H1 (cell line): ENCODE measurements around a stretch of chr21.

- RRBS = no CpG with 5 or more reads among the region's 15 CpGs
CAGE:
- cytosol, long polyA plus RNA = no peak
- long polyA plus RNA = no peak
- nucleus, long polyA plus RNA = no peak
These were observed 104.9 kb downstream of the ETS2 start for GRCh38 chr21:38910263-38911345.

DNA sequence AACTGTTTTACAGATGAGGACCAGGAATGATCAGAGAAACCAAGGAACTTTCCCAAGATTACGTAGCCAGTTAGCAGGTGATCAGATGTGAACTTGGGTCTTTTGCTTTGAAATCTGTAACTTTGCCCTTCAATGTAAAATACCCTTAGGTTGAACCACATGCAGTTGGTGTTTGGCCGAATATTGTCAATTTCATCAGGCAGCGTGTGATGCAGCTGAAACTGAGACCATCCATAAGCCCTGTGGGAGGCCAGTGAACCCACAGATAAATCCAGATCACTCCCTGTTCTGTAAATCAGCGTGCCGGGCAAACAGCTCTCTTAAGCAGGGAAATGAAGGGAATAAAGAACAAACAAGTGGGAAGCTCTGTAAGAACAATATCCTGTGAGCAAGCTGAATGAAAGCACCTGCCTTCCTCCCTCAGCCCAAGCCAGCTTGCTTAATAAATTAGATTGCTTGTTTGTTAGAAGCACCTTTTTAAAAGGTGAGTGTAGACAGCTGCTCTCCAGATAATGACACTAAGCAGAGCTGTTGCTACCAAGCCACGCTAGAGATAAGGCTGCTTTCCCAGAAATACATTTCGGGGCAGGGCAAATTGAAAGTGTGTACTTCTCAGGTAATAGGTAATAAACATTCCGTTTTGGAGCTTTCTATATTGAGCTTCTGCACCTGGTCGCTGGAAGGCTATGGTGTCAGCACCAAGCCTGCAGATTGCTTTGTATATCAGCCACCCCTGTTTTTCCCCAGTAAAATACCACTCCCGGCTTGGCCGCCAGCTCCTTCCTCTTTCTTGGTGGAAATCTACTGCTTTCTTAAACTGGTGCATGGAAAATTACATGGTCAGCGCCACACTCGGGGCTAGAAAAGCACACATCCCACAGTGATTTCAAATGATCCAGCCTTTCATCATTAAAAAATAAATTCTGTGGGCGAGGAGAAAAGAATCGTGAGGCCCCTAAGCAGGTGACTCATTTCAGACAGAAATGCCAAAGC lies 151.1 kb downstream of the ETS2 start:
- RRBS = no CpG with 5 or more reads among the region's 15 CpGs
CAGE:
- cytosol, long polyA plus RNA = no peak
- long polyA plus RNA = no peak
- nucleus, long polyA plus RNA = no peak

GRCh38 chr21:38989625-38990349 lies 184.1 kb downstream of the ETS2 start:
- RRBS = no CpG with 5 or more reads among the region's 20 CpGs
CAGE:
- cytosol, long polyA plus RNA = no peak
- long polyA plus RNA = no peak
- nucleus, long polyA plus RNA = no peak

DNA sequence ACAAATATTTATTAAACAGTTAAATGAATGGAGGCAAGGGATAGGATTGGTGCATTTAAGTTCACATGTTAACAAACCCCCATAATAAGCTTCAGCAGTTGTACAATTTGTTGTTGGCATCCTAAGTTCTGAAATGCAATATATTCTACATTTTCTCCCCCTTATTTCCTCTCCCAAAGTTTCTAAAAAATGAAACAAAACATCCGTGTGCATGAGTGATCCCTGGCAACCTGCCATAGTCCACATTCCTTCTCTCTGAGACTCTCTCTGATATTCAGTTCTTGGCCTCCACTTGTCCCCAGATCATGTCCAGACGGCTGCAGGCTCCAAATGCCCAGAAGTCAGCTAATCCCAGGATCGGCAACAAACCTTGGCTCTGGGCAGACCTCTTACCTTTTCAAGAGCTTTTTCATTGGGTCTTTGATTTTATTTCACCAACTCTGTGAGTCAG lies 187.8 kb downstream of the ETS2 start:
- RRBS = no CpG with 5 or more reads among the region's 3 CpGs
CAGE:
- cytosol, long polyA plus RNA = no peak
- long polyA plus RNA = no peak
- nucleus, long polyA plus RNA = no peak

GRCh38 chr21:39005416-39005973 lies 177.8 kb downstream of the PSMG1 start:
- RRBS = no CpG with 5 or more reads among the region's 13 CpGs
CAGE:
- cytosol, long polyA plus RNA = no peak
- long polyA plus RNA = no peak
- nucleus, long polyA plus RNA = no peak

DNA sequence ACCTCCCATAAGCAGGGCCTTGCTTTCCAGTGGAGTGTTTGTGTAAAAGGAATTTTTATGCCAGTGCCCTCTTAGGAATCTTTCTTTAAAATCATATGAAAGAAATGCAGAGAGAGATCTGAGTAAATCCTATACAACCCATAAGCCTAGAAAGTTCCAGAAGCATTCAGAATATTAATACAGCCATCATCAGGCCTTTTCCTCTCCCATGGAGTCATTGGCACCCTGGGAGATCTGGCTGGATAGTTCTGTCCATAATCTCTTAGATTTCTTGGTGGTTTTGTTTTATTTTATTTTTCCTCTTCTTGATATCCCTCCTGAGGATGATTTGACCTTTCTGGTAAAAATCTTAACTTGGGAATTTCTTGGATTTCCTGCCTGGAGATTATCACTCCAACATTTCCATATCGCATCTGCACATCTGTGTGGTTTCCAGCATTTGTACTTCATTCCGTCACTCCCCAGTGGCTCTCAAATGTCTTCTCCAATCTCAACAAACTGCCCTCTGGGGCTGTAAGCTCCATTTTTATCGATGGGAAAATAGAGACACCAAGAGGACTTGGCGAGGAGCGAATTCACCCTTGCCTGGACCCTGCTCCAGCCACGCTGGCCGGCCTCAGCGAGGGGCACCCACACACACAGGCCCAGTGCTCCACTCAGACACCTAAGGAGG lies 116.0 kb downstream of the PSMG1 start:
- RRBS = no CpG with 5 or more reads among the region's 8 CpGs
CAGE:
- cytosol, long polyA plus RNA = no peak
- long polyA plus RNA = no peak
- nucleus, long polyA plus RNA = no peak

- RRBS = no CpG with 5 or more reads among the region's 2 CpGs
CAGE:
- cytosol, long polyA plus RNA = no peak
- long polyA plus RNA = no peak
- nucleus, long polyA plus RNA = no peak
These were observed 41.5 kb downstream of the PSMG1 start for GRCh38 chr21:39141714-39142088.

GRCh38 chr21:39165291-39165559 lies 18.0 kb downstream of the PSMG1 start:
- RRBS = no CpG with 5 or more reads among the region's 1 CpG
CAGE:
- cytosol, long polyA plus RNA = no peak
- long polyA plus RNA = no peak
- nucleus, long polyA plus RNA = no peak

- RRBS = no CpG with 5 or more reads among the region's 5 CpGs
CAGE:
- cytosol, long polyA plus RNA = no peak
- long polyA plus RNA = no peak
- nucleus, long polyA plus RNA = no peak
These were observed 47.1 kb downstream of the BRWD1 start for GRCh38 chr21:39266172-39266892.

DNA sequence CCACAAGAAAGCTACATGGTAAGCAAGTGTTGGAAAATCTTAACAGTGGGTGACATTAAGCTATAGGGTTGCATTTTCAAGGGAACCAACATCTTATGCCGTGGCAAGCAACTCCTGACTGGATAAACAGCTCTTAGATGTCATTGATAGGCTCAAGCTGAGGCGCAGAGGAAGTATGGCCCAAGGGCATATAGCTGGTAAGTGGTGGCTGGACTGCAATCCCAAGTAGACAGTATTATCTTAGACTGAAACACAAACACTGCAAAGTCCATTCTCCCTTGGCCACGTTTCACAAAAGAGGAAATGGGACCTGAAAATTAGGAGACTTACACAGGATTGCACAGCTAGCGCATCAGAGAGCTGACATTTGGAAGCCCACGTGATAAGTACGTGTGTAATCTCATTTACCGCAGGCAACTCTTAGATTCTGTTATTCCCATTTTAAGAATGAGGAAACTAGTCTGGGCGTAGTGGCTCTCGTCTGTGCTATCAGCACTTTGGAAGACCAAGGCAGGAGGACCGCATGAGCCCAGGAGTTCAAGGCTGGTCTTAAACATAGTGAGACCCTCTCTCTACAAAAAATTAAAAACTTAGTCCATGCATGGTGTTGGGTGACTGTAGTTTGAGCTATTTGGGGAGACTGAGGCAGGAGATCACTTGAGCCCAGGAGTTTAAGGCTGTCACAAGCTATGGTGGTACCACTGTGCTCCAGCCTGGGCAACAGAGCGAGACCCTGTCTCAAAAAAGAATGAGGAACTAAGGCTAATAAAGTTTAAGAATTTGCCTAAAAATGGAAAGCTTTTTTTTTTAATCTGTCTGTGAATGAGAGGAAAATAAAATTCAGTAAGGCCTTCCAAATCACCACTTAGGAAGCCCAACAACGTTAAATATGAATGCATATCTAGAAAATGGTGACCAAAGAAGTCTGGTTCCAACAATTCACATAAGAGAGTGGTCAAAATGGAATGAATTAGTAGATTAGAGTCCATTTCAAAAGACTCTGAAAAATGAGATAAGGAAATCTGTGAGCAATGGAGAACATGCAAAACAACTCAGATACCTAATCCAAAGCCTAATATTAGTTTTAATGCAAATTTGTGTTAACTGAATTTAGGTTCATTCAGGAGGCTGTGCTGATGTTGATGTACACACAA lies 4.3 kb upstream of the BRWD1 start:
- RRBS = no CpG with 5 or more reads among the region's 12 CpGs
CAGE:
- cytosol, long polyA plus RNA = no peak
- long polyA plus RNA = no peak
- nucleus, long polyA plus RNA = no peak

GRCh38 chr21:39347100-39347500 lies 1.8 kb downstream of the HMGN1 start:
- RRBS = no CpG with 5 or more reads among the region's 3 CpGs
CAGE:
- cytosol, long polyA plus RNA = no peak
- long polyA plus RNA = no peak
- nucleus, long polyA plus RNA = start-site peak on the minus strand at chr21:39347420-39347478, 36 reads

- RRBS = no CpG with 5 or more reads among the region's 13 CpGs
CAGE:
- cytosol, long polyA plus RNA = no peak
- long polyA plus RNA = no peak
- nucleus, long polyA plus RNA = no peak
These were observed 6.2 kb downstream of the GET1 start for GRCh38 chr21:39386271-39386717.

DNA sequence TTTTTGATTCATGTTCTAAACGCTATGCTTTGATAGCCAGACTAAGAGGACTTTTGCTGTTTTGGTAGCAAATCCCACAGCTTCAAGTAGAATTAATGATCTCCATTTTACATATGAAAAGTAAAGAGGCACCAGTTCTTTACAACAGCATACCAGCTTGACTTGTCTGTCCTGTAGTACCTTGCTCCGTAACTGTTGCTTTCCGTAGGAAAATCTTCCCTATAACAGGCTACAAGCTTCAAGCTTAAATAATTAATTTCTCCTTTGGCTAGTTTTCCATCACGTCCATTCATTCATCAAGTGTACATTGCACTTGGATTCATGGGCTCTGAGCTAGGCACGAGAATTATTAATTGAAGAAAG lies 29.1 kb downstream of the B3GALT5 start:
- RRBS = no CpG with 5 or more reads among the region's 5 CpGs
CAGE:
- cytosol, long polyA plus RNA = no peak
- long polyA plus RNA = no peak
- nucleus, long polyA plus RNA = no peak

DNA sequence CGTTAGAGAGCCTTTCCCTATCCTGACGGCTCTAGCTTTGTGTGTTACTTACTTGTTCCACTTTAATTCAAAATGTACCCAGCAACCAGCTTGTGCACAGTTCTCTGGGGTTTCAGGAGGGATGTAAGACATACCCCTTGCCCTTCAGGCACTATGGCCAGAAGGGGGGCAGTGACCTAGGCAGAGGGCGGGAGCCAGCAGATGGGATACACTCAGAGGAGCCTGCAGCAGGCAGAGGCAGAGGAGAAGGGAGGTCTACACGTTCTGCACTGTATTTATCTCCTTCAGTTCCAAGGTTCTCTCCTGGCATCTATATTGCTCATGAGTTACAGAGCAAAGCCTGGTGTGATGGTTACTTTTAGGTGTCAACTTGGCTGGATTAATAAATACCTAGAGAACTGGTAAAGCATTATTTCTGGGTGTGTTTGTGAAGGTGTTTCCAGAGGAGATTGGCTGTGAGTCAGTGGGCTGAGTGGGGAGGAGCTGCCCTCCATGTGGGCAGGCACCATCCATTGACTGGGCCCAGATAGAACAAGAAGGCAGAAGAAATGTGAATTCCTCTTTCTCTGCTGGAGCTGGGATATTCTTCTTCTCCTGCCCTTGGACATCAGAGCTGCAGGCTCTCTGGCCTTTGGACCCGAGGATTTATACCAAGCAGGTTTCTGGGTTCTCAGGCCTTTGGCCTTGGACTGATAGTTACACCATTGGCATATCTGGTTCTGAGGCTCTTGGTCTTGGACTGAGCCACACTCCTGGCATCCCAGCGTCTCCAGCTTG lies 44.3 kb downstream of the B3GALT5 start:
- RRBS = no CpG with 5 or more reads among the region's 6 CpGs
CAGE:
- cytosol, long polyA plus RNA = no peak
- long polyA plus RNA = no peak
- nucleus, long polyA plus RNA = no peak

DNA sequence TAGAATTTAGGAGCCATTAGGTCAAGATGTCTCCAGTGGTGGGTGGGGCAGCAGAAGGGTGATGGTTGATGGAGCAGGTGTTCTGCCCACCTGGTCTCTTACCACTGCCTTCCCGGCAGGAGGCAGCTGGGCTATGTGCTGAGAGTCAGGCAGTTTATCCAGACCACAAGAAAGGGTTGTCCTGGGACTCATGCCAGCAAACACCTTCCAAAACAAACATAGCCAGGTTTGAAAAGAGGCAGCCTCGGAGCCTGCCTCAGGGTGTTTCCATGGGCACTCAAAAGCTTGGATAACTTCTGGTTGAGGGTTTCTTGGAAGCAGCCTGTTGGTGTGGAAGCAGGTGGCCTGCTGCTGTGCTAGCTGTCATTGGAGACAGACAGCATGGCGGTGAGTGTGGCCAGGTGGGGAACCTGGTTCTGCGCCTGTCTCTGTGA lies 187.2 kb downstream of the PCP4 start:
- RRBS = no CpG with 5 or more reads among the region's 4 CpGs
CAGE:
- cytosol, long polyA plus RNA = no peak
- long polyA plus RNA = no peak
- nucleus, long polyA plus RNA = no peak

GRCh38 chr21:41113018-41113897 lies 54.7 kb upstream of the BACE2 start:
- RRBS = 67% methylated on average over 1 of the region's 16 CpGs
CAGE:
- cytosol, long polyA plus RNA = no peak
- long polyA plus RNA = no peak
- nucleus, long polyA plus RNA = no peak

DNA sequence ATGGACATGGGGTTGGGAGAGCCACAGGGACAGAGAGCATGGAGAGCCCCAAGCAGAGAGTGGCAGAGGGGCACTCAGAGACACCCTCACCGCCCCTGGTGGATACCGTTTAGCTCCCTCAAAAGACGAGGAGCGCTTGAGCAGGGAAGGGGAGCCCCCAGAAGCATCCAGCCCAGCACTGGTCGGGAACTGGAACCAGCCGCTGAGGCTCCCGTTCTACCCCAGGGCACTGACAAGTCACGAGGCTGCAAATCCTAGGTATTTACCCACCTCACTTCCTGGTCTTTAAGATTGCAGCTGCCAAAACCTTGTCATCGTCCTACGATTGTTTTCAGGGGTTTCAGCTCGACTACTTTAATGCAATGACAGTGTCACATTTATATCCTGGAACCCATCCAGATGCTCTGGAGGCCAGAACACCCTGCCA lies 20.9 kb upstream of the BACE2 start:
- RRBS = no CpG with 5 or more reads among the region's 11 CpGs
CAGE:
- cytosol, long polyA plus RNA = no peak
- long polyA plus RNA = no peak
- nucleus, long polyA plus RNA = no peak

DNA sequence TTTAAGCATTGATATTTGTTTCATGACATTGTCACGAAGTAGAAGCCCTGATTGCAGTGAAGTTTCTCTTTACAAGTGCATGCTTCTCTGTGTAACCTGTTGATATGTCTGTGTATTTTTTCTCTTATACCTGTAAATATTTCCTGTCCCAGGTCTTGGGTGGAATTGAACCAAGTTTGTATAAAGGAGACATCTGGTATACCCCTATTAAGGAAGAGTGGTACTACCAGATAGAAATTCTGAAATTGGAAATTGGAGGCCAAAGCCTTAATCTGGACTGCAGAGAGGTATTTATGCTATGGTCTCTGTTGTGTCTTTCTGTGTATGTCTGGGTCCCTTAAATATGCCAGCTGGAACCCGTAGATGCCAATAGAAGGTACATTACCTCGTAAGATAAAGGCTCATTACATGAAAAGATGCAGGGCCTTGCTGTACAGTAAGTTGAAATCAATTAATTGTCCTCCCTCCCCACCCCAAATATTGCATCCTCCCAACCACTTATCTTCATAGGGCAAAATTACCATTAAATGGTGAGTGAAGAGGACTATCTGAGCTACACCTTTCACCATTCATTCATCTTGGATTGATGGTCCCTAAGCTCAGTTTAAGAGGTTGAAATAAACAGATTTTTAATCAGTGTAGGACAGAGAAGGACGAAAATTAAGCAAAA lies 73.2 kb upstream of the FAM3B start:
- RRBS = no CpG with 5 or more reads among the region's 4 CpGs
CAGE:
- cytosol, long polyA plus RNA = no peak
- long polyA plus RNA = no peak
- nucleus, long polyA plus RNA = no peak

DNA sequence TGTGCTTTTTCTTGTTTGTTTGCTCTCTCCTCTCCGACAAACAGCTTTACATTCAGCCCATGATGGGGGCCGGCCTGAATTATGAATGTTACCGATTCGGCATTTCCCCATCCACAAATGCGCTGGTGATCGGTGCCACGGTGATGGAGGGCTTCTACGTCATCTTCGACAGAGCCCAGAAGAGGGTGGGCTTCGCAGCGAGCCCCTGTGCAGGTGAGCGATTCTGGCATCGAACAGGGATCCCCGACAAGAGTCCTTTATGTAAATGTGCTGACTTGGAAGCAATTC lies 59.5 kb upstream of the FAM3B start:
- RRBS = no CpG with 5 or more reads among the region's 14 CpGs
CAGE:
- cytosol, long polyA plus RNA = no peak
- long polyA plus RNA = no peak
- nucleus, long polyA plus RNA = no peak

GRCh38 chr21:41257402-41258136 lies 59.0 kb upstream of the FAM3B start:
- RRBS = no CpG with 5 or more reads among the region's 12 CpGs
CAGE:
- cytosol, long polyA plus RNA = no peak
- long polyA plus RNA = no peak
- nucleus, long polyA plus RNA = no peak